ENCODE measurements around a stretch of chr20.

GRCh38 chr20:3917710-3918466 is 28.7 kb downstream of the PANK2 start:
- PRO-cap = no peak

DNA sequence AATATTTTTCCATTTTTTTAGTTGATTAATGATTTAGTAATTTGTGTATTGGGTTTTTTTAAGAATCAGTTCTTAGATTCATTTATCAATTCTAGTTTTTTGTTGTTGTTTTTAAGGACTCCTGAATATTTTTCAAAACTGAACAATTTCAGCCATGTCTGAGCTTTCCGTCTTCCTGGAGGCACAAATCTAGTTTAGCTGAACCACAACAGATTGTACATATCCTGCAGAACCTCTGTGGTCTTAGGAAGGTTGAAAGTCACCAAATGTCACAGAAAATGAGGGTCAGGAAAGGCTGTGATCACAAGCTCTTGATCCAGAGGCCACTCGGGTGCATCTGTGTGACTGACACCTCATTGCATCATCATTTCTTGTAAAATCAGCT is 2.8 kb downstream of the PRNP start:
- PRO-cap = no peak

GRCh38 chr20:4702290-4703316 is 16.3 kb downstream of the PRNP start:
- PRO-cap = no peak

- PRO-cap = no peak
These were observed 43.8 kb downstream of the RASSF2 start for GRCh38 chr20:4779543-4780034.

DNA sequence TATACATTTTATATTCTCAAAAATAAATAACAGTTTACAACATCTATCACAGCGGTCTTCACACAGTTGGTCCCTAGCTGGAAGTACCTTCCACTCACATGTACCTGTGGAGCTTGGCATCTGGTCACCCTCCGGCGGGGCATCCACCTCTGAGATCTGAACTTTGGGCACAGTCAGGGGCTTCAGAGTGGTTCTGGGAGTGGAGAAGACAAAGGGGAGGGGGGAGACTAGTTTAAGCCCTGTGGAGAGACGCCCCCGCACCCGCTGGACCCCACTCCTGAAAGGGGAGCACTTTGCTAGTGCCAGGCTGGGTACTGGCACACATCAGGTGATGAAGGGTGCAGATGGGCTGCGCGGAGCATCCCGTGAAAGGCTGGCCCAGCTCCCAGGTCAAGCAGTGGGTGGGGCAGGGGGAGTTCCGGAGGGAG is 31.0 kb downstream of the RASSF2 start:
- PRO-cap = no peak

GRCh38 chr20:4886015-4886272 is 62.5 kb upstream of the RASSF2 start:
- PRO-cap = no peak

- PRO-cap = unidirectional peak, minus-strand start at chr20:4905388
These were observed 81.7 kb upstream of the RASSF2 start for GRCh38 chr20:4905129-4905562.

GRCh38 chr20:4967265-4967819 is 34.0 kb downstream of the SLC23A2 start:
- PRO-cap = no peak

- PRO-cap = no peak
These were observed 66.6 kb downstream of the GPCPD1 start for GRCh38 chr20:5544248-5544554.

DNA sequence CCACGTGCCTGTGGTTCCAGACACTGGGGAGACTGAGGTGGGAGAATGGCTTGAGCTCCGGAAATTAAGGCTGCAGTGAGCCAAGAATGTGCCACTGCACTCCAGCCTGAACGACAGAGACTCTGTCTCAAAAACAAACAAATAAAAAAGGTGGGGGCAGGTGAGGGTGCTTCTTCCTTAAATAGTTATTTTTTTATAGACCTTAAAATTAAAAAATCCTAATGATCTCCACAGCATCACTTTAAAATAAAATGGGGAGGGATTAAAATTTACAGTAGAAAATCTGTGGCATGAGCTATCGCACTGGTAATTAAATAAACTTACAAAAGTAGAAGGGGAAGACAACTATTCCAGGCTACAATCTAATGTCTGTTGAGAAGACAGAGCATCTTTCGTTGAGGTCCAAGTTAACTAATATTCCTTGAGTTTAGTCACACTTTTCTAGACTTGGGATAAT is 36.2 kb downstream of the GPCPD1 start:
- PRO-cap = no peak

- PRO-cap = no peak
These were observed 65.0 kb upstream of the CHGB start for GRCh38 chr20:5846182-5846781.

- PRO-cap = no peak
These were observed 24.5 kb upstream of the CHGB start for GRCh38 chr20:5886718-5887213.

GRCh38 chr20:6034086-6034945 is 19.5 kb downstream of the LRRN4 start:
- PRO-cap = no peak

- PRO-cap = no peak
These were observed 22.0 kb upstream of the LRRN4 start for GRCh38 chr20:6075798-6076281.

GRCh38 chr20:6735645-6736448 is 31.6 kb upstream of the BMP2 start:
- PRO-cap = no peak

- PRO-cap = no peak
These were observed 329.4 kb downstream of the BMP2 start for GRCh38 chr20:7096932-7097213.

DNA sequence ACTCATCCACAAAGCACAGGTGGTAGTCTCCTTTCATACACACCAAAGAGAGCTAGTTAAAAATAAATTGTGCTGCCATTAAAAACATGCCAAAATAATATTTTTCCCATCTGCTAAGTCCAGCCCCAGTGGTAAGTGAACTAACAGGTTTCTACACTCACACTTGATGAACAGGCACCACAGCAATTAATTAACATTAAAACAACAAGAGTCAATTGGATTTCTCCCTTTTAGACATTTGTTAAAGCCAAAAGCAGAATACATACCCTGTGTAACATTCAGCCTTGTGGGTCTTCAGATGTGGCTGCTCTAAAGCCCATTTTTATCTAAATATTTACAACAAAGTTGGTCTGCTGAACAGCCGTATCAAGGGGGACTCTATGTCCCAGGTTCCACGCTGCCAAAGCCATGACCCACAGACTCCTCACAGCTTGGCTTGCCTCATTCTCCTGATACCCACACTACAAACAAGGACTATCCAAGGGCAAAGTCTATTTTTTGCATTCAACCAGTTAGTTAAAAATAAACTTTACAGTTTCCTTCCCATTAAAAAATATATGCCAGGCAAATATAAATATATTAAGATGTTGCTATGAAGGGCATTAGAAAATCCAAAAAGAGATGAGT is 490.5 kb downstream of the BMP2 start:
- PRO-cap = no peak

DNA sequence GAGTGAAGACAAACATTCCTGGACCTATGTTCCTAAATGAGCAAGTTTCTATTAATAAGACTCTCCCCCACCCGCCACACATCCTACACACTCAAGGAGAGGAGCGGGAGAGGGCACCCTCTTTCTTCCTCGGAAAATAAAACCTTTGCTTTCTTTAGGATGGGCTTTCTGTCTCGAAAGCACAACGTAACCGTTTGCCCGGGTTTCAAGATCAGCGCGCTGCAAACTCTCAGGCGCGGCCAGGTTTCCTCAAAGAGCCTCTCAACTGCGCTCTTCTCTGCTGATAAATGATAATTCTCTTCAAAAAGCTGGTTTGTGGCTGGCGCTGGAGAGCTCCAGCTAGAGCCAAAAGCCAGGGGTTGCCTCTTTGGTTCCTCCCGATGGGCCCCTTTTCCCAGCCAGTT is 534 bp upstream of the PLCB1 start:
- PRO-cap = no peak

DNA sequence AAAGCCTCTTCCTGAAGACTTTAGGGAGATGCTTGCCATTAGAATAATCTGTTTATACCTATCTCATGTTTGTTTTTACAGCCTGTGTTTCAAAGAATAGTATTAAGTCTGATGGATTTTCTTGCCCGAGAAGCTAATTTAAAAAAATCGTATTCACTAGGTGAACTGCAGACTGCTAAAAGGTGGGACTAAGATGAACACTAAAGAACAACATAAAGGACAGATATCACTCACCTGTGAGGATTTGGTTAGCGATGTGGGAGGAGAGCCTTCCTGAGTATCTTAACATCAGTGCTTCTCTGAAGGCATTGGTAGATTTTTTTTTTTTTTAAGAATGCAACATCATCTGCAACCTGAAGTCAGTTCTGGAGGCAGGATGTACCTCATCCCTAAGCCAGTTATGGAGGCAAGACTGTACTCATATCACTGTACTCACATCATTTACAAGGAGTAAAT is 60.2 kb downstream of the PLCB1 start:
- PRO-cap = no peak

GRCh38 chr20:8518575-8519268 is 386.7 kb downstream of the PLCB1 start:
- PRO-cap = no peak